GM23248 (cell line): Measurements from ENCODE around the genes PLXNA3 and FAM3A.

DNA sequence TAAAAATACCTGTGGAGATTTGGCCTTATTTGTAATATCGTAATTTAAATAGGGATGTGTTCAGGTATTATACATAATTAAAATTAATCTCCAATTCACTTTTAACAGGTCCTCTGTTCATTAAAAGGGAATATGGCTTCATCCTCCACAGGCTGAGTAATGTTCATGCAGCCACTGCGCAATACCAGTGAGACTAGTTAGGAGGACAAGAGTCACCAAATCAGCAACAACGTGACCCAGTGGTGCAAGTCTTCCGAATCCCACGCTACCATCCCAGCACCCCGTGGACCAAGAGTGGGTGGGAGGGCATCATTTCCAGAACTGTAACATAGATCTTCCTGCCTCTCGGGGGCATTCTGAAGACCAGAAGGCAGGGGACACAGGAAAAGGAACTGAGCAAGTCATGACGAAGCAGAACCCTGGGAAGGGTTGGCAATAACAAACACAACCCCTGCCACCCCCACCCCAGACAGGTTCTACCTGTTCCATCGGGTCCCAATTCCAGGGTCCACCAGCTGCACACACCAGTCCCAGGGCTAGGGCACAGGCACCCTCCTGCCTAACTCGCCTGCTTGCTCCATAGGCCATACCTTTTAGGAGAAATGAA, 1.5 kb downstream of the BCAP31 start:
- RAMPAGE, long total RNA: no peak

GRCh38 chrX:153766103-153766826, 2.2 kb downstream of the PLXNB3 start:
- RAMPAGE, long total RNA: no peak

DNA sequence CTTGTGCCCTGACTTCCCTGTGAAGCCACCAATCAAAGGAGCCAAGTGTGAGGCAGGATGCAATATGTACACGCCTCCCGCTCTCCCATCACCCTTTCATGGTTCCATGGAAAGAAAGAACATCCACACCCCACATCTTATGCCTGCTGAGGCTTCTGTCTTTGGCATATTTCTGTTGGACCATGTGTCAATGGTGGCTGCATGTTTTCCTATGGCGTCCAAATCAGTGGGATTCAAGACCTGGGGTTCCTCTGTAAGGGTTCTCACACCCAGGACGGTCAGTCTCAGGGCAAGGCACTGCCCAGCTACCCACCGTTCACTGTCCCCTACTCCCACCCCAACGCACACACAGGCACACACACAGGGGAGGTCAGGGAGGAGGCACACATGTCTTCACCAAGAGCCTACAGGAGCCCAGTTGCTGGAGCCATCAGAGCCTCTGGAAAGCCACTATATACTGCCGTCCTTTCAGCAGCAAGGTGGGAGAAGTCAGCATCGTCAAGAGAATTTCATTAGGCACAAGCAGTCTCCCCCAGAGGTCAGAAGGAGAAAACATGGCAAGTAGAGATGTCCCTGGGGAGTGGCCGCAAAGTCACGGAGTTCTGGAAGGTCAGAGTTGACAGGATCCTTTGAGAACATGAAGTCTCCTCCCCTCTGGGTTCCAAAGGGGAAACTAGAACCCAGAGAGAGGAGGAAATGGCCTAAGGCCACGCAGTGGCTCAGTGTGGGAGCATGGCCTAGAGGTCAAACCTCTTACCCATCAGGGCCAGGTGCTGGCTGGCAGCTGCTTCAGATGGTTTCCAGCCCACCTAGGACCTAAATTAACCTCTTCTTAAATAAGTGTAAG, 1.1 kb downstream of the IDH3G start:
- RAMPAGE, long total RNA: no peak

GRCh38 chrX:153828141-153828566, 2.2 kb downstream of the PDZD4 start:
- RAMPAGE, long total RNA: no peak

- RAMPAGE, long total RNA: no peak
Measured at GRCh38 chrX:153903555-153903837, 977 bp upstream of the AVPR2 start.

DNA sequence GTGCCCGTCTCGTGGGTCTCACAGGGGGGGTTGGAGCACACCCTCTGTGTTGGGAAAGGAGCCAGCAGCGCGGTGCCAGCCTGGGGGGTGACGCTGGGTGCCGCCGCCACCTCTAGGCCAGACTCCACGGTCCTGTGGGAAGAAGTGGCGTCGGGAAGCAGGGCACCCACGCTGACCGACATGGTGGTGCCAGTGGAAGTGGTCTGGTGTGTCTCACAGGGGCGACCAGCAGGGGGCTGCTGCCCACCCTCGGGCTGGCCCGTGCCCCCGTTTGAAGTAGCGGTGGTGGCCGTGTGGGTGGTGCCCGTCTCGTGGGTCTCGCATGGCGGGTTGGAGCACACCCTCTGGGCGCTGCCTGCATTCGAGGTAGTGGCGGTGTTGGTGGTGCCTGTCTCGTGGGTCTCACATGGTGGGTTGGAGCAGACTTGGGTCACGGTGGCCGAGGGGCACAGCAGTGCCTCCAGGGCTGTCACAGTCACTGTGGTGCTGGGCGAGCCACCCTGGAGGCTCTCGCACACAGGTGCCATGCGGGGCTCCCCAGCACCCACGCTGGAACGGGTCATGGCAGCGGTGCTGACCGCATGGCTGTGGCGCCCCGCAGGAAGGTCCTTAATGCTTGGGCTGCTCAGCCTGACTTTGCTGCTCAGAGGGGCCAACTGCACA, 9.8 kb upstream of the RENBP start:
- RAMPAGE, long total RNA: no peak

DNA sequence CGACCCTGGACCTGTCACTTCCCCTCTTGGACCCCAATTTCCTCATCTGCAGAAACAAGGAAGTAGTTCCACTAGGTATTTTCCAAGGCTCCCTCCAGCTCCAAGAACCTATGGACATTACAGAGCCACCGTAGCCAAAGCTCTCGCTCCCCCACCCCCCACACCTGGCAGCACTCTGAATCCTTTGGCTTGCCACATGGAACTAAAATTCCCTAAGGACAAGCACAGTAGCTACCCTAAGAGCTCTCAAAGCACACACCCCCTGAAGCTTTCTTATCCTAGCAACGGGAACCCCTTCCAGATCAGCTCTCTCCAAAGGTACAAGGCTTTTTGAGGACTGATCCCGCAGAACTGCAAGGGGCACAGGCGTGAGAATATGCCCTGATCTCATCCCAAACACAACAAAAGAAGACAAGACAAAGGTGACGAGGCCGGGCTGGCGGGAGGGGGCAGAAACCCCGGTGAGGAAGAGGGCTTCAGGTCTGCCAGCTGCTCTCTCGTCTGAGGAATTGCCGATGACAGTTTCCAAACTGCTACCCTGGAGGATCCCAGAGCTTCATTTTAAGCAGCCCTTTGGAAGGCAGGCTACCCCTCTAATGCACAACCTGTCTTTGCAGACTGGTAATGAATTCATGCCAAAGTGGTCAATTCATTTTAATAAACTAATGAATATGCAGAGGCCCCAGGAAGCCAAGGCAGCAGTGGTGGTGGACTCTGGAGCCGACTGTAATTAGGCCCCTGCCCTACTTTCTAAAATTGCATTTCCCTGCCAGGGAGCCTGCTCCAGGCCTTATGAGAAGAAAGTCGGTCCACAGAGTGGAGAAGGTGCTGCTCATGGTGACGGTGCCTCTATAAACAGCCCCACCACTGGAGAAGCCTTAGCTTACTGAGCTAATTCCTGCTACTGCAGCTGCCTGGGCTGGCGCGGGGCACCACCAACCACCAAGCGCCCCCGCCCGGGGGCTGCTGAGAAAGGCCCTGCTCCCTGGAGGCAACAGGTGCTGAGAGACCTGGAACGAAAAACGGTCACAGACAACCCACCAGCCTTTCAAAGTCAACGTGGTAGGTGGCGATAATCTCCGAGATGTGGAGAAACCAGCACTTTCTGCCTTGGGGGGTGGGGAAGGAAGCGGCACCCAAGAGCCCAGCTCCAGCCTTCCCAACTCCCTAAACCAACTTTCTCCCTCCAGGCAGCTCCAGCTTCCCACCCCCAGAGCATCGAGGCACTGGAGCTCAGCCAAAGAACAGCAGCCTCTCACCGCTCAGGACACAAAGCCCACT, 3.2 kb downstream of the HCFC1 start:
- RAMPAGE, long total RNA: no peak

GRCh38 chrX:154012834-154014019, 6.5 kb downstream of the IRAK1 start:
- RAMPAGE, long total RNA: no peak

DNA sequence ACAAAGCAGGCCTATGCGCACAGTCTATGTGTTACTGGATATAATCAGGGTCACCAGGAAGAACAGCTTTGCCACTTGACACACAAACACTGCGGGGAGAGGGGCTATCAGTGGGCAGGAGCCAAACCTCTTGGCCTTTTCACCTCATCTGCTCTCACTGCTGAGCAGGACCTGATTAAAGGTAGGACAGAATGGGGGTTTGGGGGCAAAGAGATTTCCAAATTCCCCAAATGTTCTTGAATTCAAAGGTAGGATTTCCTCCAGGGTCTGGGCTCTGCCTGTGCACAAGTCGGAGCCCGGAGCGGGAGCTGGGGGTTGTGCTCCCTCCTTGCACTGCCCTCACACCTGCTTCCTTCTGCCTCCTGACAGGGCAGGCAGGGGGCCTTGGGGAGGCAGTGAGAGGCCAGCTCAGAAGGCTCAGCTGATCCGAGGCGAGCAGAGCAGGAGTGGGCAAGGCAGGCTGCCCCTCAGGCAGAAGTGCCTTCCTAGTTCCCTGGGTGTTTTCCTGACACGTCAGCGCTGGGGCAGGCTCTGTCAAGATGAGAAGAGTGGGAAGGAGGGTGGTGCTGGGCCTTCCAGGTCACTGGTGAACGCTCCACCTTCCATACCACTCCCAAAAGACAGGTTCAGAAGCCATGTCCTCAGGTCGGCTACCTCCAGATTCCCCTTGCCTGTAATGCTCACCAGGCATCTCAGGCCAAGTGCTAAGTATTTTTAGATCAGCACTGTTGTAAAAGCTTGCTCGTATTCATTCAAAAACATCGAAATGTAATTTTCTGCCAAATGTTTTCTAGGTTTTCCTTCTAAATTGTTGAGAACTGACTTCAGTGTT, 5.5 kb upstream of the IRAK1 start:
- RAMPAGE, long total RNA: no peak

GRCh38 chrX:154087035-154087857, 10.3 kb downstream of the MECP2 start:
- RAMPAGE, long total RNA: no peak

- RAMPAGE, long total RNA: no peak
Measured at GRCh38 chrX:154121390-154121747, 22.7 kb upstream of the OPN1LW start.

DNA sequence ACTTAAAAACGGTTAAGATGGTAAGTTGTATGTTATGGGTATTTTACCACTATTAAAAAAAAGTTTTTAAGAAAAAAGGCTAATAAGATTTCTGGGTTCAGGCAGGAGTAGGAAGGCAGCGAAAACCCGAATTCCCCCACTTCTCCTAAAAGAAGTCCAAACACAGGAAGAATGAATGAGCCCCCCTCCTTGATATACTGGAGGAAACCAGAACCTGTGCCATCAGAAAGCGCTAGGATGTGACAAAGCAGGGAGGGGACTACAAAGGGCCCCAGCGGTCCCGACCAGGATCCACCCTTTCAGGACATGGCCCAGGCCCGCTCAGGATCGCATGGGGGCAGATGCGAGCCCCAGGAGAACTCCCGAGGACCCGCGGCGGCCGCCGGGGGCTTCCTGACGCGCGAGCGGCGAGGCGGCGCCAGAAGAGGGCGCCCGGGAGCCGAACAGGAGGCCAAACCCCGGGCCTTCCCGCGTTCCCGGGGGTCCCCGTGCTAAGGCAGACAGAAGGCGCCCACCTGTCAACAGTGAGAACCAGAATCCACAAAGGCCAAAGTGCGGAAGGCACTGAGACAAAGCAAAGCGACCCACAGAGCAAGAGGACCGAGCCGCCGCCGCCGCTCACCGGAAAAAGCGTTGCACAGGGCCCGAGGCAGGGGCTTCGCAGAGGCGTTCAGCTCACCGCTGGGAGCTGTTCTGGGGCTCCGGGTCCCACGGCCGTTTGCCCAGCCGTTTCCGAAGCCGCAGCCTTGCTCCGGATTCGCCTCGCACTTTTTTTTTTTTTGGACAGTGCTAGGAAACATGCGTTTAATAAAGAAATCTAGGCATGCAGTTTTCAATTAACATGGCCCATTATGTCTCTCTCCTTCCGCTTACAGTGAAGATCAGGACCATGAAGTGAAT, 7.4 kb upstream of the OPN1LW start:
- RAMPAGE, long total RNA: no peak

GRCh38 chrX:154377872-154378405, 1.2 kb upstream of the EMD start:
- RAMPAGE, long total RNA: no peak

DNA sequence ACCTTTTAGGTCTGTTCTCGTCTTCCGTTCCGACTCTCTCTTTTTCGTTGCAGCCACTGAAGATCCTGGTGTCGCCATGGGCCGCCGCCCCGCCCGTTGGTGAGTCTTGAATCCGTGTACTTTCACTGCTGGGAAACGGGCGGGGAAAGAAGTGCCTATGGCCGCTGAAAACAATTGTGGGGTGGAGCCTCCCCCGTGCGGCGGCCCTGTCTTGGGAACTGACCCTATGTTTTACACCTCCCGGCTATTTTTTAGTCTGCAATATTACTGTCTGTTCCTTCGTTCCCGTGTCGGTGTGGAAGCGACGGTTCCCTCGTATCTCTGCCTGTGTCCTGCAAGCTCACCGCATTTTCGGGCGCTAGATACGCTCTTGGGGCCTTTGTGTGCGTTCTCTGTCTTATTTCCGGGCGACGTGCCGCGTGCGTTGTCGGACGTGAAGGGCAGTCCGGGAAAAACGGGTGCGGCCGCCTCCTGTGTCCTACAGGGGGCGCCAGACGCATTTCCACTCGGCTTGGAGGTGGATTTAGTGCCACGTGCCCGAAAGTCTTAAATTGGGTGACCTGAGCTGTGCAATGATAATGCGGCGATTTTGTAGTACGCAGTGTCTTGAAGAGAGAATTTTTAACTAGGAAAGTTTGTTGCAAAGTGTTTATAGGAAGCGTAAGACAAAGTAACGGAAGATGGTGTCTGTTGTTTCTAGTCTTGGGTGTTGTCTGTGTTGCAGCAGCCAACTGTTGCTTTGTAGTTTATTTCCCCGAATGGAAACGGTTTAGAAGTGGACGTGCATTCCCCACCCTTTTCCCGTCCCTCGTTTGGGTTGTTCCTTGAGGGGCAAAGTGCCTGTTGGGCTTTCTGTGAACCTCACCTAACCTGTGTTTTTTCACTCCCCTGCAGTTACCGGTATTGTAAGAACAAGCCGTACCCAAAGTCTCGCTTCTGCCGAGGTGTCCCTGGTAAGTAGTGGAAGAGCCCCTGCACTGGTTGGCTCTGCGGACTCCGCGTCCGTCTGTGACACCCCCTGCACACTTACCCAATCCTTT, 587 bp downstream of the RPL10 start:
- RAMPAGE, long total RNA: no peak

GRCh38 chrX:154457561-154458444, at the start of gene PLXNA3:
Gene PLXNA3, plus strand, starts transcription at chrX:154458281.
- RAMPAGE, long total RNA: no peak

DNA sequence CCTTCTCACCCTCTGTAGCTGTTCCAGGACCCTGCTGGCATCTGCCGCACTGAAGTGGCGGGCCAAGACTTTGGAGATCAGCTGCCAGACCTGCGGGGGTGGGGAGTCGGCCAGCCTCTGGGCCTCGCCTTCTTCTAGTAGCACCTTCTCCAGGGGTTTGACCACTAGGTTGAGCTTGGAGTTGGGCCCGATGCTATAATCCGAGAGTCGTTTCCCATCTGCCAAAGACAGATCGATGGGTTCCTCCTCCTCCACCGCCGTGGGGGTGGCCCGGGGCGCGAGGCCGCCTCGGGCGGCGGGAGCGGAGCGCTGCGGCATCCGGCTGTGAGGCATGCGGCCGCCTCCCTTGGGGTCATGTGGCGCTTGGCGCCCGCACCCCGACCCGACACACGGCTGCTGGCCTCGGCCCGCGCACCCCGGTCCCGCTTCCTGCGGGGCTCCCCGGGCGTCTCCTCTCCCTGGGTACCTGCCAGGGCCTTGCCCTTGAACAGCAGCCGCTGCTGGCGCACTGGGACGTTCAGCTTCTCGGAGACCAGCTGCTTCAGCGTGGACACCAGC, 574 bp downstream of the UBL4A start:
- RAMPAGE, long total RNA: no peak

GRCh38 chrX:154515585-154516342, at the start of gene FAM3A:
Gene FAM3A, minus strand, starts transcription at chrX:154516232.
- RAMPAGE, long total RNA: no peak

GRCh38 chrX:154541636-154542777, 4.6 kb downstream of the G6PD start:
- RAMPAGE, long total RNA: no peak

- RAMPAGE, long total RNA: no peak
Measured at GRCh38 chrX:154542778-154543801, 3.6 kb downstream of the G6PD start.

DNA sequence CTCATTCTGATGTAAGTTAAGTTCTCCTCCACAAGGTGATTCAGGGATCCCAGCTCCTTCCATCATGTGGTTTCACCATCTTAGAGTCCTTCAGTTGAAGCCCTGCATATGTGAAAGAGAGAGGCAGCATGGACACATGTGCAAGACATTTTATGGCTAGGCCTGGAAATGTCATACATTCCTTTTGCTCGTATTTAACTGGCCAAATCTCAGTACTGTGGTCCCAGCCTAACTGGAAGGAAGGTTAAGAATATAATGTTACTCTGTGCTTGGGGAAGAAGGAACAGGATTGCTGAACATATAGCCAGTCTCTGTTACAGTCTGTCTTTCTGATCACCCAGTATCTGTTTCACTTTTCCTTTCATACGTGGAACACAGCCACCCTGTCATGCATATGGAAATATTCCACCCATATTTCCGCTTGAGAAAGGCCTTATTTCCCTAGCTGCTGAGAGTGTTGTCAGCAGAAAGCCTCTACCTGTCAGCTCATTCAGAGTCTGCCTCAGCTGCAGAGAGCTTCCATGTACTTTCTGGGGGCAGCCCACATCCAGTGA, 7.0 kb downstream of the SMIM9 start:
- RAMPAGE, long total RNA: no peak